ENCODE data around the genes MARCOL and IL17B.

GRCh38 chr5:148238250-148238697 lies at the start of gene MARCOL:
TSS of gene MARCOL (plus strand) at chr5:148238525.
- PRO-cap, result no peak

GRCh38 chr5:148697138-148697777 lies 42.9 kb upstream of the HTR4 start:
- PRO-cap, result no peak

DNA sequence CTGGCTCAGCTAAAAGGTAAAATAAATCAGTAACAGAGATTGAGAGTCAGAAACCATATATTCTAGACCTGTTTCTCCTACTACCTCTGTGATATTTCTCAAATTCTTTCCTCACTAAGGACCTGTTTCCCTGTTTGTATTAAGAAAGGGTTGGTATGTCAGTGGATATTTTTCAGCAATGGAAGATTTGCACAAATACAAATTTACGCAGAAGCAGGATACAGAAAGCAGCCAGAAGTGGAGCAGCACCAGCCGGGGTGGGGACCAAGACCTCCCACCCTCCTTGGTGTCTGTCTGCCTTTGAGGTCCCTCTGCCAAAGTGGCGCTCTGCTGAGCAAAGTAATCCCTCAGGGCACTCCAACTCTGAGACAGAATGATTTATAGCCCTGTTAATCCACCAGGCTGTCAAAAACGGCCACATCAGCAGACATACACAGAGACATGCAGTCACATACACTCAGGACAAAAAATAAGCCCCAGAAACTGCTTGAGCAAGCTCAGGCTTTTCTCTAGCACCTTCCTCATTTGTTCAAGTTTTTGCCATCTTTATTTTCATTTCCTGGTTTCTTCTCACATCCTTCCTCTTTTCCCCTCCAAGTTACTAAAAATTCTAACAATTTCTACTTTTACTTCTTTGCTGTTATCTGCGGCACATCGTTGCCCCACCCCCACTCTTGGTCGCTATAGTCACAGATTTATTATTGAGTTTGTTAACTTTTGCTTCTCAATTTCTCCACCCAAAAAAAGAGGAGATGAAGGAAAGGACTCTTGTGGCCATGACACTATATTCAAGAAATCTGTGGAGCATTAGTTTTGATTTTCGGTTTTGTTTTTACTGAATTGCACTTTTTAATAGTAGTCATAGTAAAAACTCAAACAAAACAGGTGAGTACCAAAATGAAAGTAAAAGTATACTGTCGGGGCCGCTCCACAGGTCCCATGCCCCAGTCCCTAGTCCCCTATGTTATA lies 17.5 kb upstream of the ADRB2 start:
- PRO-cap, result no peak

DNA sequence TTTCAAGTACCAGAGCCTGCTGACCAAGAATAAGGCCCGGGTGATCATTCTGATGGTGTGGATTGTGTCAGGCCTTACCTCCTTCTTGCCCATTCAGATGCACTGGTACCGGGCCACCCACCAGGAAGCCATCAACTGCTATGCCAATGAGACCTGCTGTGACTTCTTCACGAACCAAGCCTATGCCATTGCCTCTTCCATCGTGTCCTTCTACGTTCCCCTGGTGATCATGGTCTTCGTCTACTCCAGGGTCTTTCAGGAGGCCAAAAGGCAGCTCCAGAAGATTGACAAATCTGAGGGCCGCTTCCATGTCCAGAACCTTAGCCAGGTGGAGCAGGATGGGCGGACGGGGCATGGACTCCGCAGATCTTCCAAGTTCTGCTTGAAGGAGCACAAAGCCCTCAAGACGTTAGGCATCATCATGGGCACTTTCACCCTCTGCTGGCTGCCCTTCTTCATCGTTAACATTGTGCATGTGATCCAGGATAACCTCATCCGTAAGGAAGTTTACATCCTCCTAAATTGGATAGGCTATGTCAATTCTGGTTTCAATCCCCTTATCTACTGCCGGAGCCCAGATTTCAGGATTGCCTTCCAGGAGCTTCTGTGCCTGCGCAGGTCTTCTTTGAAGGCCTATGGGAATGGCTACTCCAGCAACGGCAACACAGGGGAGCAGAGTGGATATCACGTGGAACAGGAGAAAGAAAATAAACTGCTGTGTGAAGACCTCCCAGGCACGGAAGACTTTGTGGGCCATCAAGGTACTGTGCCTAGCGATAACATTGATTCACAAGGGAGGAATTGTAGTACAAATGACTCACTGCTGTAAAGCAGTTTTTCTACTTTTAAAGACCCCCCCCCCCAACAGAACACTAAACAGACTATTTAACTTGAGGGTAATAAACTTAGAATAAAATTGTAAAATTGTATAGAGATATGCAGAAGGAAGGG lies 1.1 kb downstream of the ADRB2 start:
- PRO-cap, result no peak

DNA sequence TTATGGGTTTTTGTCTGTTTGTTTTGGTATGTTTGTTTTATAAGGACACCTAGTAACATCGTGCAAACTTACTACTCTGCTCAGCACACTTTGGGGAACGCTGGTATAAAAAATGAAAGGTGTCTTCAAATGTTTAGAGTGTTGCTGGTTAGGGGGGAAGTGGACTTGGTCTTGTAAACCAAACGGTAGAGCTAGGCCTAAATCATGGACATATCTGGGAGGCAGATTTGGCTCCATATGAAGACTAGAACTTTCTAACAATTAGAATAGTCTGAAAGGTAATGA lies 15.3 kb downstream of the ADRB2 start:
- PRO-cap, result no peak

GRCh38 chr5:148844575-148845348 lies 18.4 kb downstream of the ADRB2 start:
- PRO-cap, result no peak

DNA sequence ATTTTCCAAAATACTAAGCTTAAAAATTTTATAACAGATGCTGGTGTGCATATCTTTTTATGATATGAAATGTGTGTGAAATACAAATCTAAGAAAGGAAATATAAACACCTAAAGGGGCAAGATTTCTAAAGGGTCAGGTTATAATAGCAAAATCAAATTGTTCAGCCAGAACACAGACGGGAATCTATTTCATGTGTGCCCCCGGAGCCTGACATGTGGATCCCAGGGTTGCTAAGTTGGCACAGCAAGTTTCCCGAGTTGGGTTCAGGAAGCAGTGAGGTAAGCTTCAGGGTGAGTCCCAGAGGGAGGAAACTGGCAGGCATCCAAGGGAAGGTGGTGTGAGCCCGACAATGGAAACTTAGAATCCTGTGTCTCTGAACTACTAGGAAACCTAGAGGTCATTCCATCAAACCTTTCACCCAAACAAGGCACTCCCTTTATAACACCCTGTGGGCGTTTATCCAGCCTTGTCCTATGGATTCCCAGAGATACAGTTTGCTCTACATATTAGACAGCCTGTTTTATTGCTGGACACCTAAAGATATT lies 98.4 kb downstream of the ADRB2 start:
- PRO-cap, result no peak

DNA sequence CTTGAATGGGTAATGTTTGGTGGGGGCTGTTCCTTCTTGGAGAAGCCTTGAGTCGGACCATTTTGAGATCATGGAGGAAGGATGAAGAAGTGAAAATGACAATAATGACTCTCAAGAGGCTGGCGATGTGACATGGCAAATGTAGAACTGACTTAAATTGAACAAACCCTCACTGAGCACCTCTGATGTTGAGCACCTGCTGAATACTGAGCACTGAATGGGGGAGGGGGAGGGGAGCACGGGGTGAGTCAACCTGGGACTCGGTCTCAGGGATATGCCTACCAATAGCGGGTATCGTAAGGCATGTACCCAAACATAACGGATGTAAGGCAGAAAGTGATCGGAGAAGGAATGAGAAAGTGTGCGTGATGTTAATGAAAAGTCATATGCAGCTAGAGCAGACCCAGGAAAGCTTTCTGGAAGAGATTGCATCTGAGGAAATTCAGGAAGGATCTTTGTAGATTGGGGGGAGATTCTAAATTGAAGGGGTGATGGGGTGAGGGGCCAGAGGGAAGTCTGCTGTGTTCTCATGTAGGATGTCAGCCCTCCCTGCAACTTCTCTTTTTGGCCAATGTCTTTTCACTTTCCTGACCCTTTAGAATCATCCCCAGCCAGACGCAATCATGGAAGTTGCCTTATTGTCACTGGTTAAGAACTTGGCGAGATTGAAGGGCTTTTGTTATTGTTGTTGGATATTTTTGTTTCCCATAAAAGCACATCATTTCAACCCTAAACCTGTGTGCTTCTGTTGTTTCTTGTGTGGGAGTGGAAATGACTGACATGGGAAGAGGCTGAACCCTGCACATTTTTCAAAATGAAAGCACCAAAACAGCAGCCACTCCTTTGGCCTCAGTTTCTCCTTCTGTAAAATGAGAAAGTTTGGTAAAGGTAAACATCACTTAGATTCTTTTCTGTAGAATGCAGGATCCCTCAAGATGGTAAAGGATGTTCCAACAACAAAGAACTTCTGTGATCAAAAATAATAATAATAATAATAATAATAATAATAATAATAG lies 11.6 kb upstream of the AFAP1L1 start:
- PRO-cap, result no peak

DNA sequence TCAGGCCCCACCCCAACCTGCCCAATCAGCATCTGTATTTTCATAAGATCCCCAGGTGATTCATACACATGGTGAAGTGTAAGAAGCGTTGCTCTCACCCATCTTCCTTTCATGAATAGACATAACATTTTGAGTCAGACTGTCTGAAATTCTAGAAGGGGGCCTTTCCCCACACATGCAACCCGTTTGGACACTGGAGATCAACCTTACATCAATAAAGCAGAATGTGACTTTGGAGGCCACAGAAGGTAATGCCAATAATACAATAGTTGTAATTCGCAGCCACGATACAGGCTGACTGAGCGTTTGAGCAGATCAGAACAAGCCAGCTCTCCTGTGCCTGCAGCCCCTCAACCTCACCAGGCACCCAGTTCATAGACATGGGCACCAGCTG lies 9.2 kb upstream of the AFAP1L1 start:
- PRO-cap, result no peak

GRCh38 chr5:149304230-149304867 lies 32.7 kb downstream of the AFAP1L1 start:
- PRO-cap, result no peak

DNA sequence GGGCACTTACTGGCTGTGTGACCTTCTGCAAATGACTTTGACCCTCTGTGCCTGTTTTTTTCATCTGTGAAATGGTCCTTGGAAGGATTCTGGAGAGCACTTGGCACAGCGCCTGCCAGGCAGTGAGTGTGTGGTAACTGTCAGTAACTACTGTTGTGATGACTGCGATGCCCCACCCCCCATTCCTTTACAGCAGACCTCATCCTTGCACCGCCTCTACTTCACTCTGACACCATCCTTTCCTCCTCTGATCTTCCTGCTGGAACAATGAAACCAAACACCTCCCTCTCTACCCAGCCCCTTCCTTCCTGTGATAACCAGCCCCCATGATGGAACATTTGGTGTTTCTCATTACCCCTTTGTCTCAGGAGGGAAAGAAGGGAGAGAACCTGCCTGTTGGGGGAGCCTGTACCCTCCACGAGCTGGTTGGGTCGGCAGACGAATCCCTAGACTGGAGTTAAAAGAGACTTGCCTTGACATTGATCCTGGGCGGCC lies 34.4 kb upstream of the GRPEL2 start:
- PRO-cap, result no peak

DNA sequence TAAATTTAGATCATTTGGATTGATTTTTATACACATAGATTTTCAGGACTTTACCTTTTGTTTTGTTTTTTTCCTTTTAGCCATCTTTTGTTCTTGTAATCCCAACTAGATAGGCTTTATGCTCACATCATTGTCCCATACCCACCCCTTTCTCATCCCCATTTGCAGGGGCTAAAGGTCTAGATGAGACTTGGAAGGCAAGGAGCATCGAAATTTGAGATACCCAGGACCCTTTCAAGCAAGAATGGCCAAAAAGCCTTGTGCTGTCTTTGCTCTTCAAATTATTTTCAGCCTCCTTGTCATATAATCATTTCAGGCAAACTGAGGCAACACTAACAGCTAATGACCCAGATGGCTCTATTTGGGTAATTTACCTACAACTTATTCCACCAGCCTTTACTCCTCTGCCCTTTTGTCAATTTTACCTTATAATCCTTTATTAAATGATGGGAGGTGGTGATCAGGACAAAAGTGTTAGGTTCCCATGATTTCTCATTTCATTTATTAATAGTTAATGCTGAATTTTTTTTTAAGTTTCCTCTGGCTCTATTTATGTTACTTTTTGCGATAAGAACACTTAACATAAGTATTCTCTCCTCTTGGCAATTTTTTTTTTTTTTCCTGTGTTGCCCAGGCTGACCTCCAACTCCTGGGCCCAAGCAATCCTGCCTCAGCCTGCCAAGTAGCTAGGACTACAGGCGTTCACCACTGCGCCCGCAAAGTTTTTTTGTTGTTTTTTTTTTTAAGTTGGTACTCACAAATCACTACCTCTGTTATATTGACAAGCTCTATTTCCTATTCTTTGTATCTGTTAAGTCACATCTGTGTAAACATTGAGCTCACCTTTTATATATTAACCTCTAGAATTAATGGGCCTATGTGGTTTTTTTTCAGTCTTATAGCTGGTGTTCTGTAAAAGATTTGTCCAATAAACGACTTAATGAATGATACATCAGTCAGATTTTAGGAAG lies 5.8 kb upstream of the PCYOX1L start:
- PRO-cap, result no peak

DNA sequence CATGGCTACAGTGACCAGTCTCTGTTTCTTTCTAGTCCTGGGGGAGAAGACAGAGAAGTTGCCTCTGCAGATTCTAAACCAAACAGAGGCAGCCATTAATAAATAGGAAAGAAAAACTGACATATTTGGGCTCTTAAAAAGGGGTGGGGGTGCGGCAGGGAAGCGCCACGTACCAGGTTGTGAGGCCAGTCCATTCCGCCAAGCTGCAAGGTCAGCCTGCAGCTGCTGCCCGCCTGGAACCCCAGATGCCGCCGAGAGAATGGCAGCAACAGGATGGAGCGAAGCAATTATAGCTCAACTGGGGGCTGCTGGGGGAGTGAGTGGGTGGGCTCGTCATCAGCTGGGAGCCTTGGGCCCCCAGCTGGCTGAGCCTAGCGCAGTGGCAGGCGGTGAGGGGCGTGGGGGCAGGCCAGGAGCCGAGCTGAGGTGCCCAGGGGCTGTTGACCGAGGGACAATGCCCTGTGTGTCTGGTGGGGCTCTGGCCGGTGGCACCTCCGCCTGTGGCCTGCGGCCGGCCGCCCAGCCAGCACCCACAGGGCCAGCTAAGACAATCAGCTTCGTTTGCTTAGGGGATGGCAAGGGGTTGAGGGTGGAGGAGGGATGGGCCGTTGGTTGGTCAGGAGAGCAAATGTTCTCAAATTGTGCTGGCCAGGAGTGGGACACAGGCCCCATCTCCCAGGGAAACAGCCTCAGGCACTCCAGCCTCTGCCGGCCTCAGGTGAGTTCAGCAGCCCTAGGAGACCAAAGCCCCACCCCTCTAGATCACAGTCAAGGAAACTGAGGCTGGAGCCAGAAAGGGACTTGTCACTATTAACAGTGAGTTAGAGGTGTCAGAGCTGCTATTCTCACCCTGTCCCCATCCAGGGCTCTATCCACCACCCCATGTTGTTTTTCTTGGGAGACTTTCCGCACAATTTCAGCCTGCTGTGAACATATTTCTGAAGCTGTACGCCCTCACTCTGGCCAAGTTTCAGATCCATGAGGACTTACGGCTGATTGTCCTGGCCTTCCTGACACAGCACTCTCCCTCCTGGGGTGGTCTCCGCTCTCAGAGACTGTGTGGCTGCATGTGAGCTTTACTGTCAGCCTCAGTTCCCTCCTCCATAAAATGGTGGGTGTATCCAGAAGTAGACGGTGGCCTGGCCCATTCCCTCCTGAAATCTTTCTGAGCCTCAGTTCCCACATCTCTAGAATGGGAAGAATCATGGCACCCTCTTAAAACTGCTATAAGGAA lies at the start of gene IL17B:
Gene IL17B (minus strand): TSS at position 261 of the 1,234 bp plus-strand sequence.
- PRO-cap, result no peak

GRCh38 chr5:149389359-149390131 lies 10.5 kb upstream of the IL17B start:
- PRO-cap, result no peak

DNA sequence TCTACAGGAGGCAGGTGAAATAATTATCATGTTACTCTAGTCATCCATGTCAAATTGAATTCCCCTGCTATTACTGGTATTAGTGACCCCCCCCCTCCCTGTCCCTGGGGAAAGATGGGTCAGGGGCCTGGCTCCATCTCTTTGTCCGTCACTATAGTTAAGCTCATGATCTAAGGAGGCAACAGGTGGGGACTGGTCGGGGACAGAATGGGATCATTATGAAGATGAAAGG lies 11.0 kb upstream of the IL17B start:
- PRO-cap, result no peak

GRCh38 chr5:149410078-149411200 lies 31.3 kb upstream of the IL17B start:
- PRO-cap, result no peak

- PRO-cap, result unidirectional peak, plus-strand start at chr5:149442751; unidirectional peak, plus-strand start at chr5:149442791
Measured at GRCh38 chr5:149442456-149443253, 63.6 kb upstream of the IL17B start.

DNA sequence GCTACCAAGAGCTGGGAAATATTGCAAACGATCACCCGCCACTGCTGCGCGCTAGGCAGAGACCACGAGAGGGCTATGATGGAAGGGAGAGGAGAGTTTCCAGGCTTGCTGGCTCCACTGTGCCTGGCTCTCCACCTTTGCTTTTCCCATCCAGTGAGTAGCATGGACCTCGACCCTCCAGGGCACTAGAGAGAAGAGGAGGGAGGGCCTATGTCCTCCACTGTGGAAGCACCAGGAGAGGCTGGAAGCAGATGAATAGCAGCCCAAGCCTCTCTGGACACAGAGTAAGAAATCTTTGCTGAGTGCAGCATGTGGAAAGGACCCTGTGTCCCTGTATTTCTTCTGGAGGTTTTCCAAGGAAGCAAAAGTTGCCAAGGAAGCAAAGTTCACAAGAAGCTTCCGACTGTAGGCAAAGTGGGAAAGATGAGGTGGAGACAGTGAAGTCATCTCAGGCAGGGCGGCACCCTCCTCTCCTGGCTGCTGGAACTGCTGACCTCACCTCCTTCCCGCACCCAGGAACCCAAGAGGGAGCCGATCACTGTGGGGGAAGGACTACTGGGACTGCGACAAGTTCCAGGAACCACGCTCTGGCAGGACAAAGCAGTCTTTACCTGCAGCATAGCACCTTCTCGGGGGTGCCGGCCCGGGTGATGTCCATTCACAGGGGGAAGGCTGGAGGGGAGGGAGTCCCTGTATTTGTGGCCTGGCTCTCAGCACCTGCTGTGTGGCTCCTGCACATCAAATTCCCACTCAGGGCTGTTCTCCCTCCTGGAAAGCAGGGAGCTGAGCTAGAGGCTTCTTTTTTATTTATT lies 79.6 kb downstream of the CSNK1A1 start:
- PRO-cap, result no peak

DNA sequence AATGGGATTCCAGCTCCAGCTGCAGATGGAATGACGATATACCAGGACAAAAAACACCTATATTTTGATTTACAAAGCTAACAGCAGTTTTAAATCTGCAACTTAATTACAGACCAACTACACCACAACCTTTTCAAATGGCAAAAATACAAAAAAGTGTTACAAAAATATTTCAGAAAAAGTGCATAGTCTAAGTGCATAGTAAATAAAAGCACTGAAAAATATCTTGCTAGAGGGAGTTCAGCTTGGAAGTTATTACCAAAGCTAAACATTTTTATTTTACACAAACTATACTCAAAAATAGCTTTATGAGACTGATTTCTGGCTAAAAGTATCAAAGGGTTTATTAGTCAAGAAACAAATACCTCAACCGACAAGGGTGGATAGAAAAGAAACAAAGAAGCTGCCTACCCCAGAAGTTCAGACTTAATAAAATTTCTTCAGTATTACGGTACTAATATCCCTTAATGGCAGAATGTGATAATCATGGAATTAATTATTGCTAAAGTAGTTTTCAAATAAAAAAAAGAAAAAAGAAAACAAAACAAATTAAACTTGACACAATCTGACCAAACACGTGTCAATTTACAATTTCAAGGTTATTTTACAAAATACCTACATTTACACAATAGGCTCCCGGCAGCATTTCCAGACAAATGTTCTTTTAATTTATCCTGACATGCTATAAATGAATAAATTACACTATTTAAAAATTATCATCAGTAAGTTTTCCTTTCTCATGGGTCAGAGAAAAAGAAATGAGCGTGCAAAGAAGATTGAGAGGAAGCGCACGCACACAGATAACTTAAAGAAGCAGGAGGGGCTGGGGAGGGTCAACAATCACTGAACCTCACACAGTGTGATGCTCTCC lies 56.3 kb downstream of the CSNK1A1 start:
- PRO-cap, result no peak

- PRO-cap, result no peak
Measured at GRCh38 chr5:149675483-149676527, 54.3 kb upstream of the PPARGC1B start.